Peyer's patch (tissue), 4 donors: ENCODE results near the genes ACAA1 and SLC22A14.

DNA sequence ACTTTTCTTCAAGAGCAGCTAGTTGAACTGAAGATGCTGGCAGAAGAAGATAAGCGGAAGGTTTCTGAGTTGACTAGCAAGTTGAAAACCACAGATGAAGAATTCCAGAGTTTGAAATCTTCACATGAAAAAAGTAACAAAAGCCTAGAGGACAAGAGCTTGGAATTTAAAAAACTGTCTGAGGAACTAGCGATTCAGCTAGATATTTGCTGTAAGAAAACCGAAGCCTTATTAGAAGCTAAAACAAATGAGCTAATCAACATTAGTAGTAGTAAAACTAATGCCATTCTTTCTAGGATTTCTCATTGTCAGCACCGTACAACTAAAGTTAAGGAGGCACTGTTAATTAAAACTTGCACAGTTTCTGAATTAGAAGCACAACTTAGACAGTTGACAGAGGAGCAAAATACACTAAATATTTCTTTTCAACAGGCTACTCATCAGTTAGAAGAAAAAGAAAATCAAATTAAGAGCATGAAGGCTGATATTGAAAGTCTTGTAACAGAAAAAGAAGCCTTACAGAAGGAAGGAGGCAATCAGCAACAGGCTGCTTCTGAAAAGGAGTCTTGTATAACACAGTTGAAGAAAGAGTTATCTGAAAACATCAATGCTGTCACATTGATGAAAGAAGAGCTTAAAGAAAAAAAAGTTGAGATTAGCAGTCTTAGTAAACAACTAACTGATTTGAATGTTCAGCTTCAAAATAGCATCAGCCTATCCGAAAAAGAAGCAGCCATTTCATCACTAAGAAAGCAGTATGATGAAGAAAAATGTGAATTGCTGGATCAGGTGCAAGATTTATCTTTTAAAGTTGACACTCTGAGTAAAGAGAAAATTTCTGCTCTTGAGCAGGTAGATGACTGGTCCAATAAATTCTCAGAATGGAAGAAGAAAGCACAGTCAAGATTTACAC lies 82.5 kb downstream of the GOLGA4 start:
- PRO-cap: no peak
- RAMPAGE, long total RNA, 4 experiments: start-site peak on the plus strand in 1 of 4 experiments, centred at positions 541 to 806 of the sequence, 46 to 75 reads per replicate

DNA sequence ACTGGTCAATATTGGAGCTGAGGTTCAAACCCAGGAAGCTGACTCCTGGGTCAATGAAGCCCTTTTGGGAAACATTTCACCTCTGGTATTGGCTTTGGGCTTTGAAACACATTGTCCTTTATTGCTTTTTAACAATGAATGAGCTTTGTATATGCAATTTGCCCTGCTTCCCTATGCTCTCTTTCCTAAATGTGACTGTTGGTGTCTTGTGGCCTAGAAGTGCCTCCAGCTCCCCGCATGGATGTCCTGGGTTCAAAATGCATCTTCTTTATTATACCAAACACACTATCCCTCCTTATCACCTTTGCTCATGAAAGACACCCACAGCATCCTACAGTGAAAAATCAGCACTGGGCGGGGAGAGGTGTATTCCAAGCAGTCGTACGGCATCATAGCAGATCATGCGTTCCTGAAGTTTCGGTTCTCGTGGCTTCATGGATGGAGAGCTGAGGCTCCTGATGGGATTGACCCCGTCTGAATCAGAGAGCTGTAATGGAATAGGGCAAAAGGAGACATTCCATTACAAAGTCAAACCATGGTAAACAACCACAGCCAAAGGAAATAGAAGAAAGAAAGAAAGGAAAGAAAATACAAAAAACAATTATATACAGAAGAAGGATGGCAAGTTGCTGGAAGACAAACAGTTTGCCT lies 19.4 kb upstream of the ITGA9 start:
- PRO-cap: no peak
- RAMPAGE, long total RNA, 4 experiments: no peak in any of the 4 experiments

DNA sequence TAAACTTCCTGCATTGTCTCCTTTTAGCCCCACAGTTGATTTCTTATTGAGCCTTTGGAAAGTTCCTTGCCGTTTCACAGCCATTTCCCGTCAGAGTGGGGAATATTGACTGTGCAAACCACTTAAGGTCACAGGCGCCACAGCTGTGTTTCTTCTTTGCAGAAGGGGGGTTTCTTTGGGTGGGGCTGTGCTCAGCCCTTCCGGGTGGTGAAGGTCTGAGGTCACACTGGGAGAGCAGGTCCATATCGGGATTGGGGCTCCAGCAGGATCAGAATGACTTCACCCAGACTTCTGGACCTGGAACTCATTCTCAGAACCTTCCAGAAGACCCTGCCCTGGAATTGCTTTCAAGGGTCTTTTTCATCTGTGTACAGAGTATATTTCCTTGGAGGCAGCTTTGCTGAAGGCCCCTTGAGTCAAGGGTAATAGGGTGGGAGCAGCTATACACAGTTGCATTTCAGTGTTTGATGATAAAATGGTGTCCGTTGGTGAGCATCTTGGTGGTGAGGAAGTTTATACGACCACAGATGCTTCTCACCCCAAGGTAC lies 122.7 kb downstream of the ITGA9 start:
- PRO-cap: no peak
- RAMPAGE, long total RNA, 4 experiments: no peak in any of the 4 experiments

GRCh38 chr3:37765457-37766152 lies 96.1 kb upstream of the CTDSPL start:
- PRO-cap: no peak
- RAMPAGE, long total RNA, 4 experiments: no peak in any of the 4 experiments

DNA sequence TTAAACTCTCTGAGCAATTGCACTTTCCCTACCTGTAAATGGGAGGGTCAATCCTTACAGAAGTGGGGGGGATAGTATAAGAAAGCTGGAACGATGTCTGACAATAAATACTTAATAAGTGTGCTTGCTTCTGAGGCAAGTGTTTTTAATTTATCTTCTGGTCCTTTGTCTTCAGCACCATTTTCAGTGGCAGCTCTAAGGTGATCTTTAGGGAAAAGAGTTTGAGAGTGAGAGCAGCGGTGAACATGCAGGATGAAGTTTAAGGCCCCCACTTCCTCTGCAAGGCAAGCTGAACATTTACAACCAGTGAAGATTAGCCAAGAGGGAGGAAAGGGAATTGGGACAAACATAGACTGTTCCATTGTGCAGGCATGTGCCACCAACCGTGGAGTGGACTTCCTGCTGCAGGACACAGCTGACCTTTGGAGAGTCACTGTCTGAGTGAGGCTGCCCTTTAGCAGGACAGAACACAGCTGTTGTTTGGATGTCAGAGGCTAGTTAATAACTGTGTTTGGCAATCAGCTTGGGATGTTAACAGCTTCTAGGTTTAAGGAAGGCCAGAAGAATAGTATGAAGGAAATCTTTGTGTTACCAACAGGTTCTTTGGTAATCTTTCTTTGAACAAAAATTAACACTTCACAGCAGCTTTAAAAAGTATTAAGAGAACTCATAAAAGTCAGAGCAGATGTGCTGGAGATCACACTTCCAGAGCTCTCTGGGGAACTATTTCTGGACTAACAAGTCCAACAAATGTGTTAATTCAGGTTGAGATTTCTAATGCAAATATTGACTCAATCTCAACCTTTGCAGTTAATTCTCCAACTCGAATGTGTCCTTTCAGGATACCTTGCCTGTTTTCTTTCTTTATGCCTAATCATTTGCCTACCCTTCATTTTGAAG lies 31.3 kb downstream of the CTDSPL start:
- PRO-cap: no peak
- RAMPAGE, long total RNA, 4 experiments: no peak in any of the 4 experiments

GRCh38 chr3:37949657-37950801 lies 40.6 kb upstream of the VILL start:
- PRO-cap: no peak
- RAMPAGE, long total RNA, 4 experiments: start-site peak on the plus strand in 3 of 4 experiments, at chr3:37949874-37950835 at its widest, 5 to 33 reads per replicate

DNA sequence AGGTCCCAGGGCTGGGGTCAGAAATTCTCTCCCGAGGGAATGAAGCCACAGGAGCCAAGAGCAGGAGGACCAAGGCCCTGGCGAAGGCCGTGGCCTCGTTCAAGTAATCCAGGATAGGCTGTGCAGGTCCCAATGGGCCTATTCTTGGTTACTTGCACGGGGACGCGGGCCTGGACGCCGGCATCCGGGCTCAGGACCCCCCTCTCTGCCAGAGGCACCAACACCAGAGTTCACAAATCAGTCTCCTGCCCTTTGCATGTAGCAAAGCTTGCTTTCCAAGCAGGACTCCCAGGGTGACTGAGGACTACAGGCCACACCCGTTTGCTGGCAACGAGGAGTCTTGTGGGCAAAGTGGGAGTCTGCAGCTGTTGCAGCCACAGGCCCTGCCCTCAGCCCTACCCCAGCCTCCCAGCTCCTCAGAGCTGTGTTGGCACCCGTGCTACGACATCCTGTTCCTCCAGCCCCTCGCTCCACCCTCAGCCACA lies 21.2 kb upstream of the VILL start:
- PRO-cap: no peak
- RAMPAGE, long total RNA, 4 experiments: no peak in any of the 4 experiments

GRCh38 chr3:37979940-37980581 lies 10.5 kb upstream of the VILL start:
- PRO-cap: no peak
- RAMPAGE, long total RNA, 4 experiments: no peak in any of the 4 experiments

GRCh38 chr3:37985603-37986004 lies 5.0 kb upstream of the VILL start:
- PRO-cap: bidirectional peak, plus-strand start at chr3:37985784, minus-strand start at chr3:37985668
- RAMPAGE, long total RNA, 4 experiments: no peak in any of the 4 experiments

DNA sequence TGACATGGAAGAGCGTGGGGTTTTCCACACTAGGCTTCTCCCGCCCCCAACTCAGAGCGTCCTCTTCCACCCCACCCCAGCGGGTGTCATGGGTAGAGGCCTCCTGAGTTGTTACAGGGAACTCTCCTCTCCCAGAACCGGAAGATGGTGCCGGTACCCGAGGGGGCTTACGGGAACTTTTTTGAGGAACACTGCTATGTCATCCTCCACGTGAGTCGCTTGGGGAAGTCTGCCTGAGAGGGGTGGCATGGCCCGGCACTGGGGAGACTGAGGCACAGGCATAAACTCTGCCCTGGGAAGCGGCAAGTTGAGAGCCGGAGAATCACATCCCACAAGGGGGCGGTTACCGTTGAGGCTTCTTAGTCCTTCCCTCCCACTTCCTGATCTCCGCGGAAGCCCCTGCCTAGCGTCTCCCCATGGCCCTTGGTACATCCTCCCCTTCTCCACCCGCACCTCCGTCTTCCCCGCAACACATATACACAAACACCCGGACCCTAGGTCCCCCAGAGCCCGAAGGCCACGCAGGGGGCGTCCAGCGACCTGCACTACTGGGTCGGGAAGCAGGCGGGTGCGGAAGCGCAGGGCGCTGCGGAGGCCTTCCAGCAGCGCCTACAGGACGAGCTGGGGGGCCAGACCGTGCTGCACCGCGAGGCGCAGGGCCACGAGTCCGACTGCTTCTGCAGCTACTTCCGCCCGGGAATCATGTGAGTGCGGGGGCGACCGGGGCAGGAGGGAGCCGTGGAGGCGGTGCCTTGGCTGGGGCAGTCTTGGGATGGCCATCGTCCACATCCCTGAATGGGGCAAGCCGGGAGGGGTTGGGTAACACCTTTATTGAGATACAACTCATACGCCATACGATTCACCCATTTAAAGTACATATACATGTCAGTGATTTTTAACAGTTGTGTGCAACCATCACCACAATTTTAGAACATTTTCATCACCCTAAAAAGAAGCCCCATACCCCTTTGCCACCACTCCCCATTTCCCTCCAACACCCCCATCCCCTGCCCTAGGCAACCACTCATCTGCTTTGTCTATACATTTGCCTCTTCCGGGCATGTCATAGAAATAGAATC lies 3.5 kb downstream of the VILL start:
- PRO-cap: bidirectional peak, plus-strand start at position 376 of the sequence, minus-strand start at position 324 of the sequence; bidirectional peak, plus-strand start at position 764 of the sequence, minus-strand start at position 673 of the sequence
- RAMPAGE, long total RNA, 4 experiments: no peak in any of the 4 experiments

- PRO-cap: no peak
- RAMPAGE, long total RNA, 4 experiments: no peak in any of the 4 experiments
Observed at GRCh38 chr3:37996789-37997258, 6.2 kb downstream of the VILL start.

DNA sequence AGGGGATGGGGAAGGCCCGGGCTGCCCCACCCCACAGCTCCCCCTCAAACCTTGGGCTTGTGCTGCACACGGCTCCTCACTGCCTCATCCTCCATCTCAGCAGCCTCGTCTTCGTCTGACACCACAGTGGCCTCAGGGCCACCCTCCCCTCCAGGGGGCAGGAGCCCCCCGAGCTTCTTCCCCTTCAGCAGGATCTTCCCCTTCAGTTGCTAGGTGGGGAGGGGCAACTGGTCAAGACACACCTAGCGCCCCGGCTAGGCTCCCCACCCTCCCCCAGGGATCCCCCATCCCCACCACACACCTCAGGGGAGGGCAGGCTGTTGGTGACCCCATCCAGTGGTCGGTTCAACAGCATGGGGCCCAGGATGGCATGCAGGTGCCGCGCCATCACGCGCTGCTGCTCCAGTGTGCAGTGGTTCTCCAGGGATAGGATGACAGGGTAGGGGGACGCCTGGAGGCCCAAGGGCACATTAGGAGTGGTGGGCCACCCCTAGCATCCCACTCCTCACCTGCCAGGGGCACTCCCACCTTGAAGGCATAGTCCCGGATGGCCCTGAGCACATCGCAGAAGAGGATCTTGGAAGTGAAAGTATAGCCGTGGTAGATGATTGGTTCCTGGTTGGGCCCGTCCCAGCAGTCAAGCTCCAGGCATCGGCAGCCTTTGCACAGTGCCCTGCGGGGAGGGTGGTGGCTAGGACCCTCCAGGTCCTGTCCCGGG lies 19.2 kb downstream of the VILL start:
- PRO-cap: unidirectional peak, plus-strand start at position 668 of the sequence
- RAMPAGE, long total RNA, 4 experiments: start-site peak on the minus strand in 1 of 4 experiments, centred at position 364 of the sequence, 28 reads per replicate

DNA sequence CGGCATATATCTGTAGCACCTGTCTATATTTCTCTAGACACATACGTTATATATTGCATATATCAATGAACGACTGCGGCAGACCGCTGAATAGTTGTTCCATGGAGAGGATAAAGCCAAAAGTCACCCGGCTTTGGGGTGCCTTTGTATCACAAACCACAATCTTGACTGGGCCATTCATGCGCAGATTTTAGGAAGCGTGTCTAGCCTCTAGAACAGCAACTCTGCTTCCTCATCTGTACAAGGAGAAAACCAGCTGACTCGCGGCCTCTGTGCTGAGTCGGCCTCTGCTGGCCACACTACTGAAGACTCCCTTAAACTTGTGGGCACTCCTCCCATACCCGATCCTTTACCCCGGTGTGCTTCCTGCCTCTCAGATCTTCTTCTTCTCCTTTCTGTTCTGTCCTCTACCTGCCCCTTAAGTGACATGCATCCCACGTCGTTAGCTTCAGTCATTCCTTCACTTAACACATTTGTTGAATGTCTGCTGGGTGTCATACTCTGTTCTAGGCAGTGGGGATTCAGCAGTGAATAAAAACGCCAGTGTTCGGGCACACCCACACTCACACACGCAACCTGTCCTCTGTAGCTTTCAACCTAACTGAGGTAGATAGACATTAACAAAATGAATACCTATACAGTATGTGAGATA lies 966 bp downstream of the DLEC1 start:
- PRO-cap: no peak
- RAMPAGE, long total RNA, 4 experiments: no peak in any of the 4 experiments

DNA sequence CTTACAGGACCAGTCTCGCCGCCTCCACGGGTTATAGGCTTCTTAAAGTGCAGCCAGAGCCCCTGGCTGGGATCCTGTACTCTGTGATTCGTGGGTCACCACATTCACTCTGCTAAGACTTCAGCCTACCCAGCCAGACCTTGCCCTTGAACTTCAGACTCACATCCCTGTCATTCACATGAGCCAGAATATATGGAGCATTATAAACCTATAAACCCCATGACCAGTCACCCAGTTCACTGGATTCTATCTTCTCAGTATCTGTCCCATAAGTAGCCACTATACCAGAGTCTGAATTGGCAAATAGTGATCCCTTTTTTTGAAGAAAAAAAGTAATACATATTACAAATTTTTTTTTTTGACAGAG lies 1.5 kb downstream of the DLEC1 start:
- PRO-cap: unidirectional peak, minus-strand start at position 114 of the sequence
- RAMPAGE, long total RNA, 4 experiments: start-site peak on the minus strand in 2 of 4 experiments, centred at positions 121 to 123 of the sequence, 7 reads per replicate

GRCh38 chr3:38136764-38137809 lies at the start of gene ACAA1:
TSS of gene ACAA1 (minus strand) at chr3:38137127.
- PRO-cap: bidirectional peak, plus-strand start at chr3:38137439, minus-strand start at chr3:38137077
- RAMPAGE, long total RNA, 4 experiments: no peak in any of the 4 experiments

DNA sequence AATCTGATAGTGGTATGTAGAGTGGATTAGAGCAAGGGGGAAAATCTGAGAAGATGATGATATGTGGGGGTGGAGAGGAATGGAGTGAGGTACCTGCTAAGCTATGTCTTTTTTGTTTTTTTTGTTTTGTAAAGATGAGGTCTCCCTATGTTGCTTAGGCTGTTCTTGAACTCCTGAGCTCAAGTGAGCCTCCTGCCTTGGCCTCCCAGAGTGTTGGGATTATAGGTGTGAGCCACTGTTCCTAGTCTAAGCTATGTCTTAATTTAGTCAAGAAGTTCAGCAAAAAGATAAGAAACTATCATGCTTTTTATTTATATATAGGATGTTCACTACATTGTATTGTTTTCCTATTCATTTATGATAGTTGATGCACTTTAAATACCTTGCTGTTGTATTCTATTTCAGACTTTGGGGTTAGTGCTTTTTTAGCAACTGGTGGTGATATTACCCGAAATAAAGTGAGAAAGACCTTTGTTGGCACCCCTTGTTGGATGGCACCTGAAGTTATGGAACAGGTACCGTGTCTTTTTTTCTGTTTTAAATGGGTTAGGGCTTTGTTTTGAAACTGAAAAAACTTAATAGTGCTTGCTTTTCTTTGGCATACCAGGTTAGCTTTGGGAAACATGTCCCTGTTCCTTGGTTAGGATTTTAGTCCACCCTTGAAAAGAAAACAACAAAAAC lies 44.3 kb upstream of the SLC22A13 start:
- PRO-cap: no peak
- RAMPAGE, long total RNA, 4 experiments: no peak in any of the 4 experiments

- PRO-cap: no peak
- RAMPAGE, long total RNA, 4 experiments: no peak in any of the 4 experiments
Observed at GRCh38 chr3:38282109-38282418, at the start of gene SLC22A14. TSS of gene SLC22A14 (plus strand) at chr3:38282294.

GRCh38 chr3:38471288-38471701 lies 17.6 kb downstream of the ACVR2B start:
- PRO-cap: no peak
- RAMPAGE, long total RNA, 4 experiments: no peak in any of the 4 experiments

GRCh38 chr3:38489621-38490133 lies 6.5 kb upstream of the EXOG start:
- PRO-cap: no peak
- RAMPAGE, long total RNA, 4 experiments: no peak in any of the 4 experiments

- PRO-cap: no peak
- RAMPAGE, long total RNA, 4 experiments: no peak in any of the 4 experiments
Observed at GRCh38 chr3:39100247-39100912, 7.0 kb downstream of the GORASP1 start.